NCI-H460 (cell line): ENCODE results near the gene SNAP47.

DNA sequence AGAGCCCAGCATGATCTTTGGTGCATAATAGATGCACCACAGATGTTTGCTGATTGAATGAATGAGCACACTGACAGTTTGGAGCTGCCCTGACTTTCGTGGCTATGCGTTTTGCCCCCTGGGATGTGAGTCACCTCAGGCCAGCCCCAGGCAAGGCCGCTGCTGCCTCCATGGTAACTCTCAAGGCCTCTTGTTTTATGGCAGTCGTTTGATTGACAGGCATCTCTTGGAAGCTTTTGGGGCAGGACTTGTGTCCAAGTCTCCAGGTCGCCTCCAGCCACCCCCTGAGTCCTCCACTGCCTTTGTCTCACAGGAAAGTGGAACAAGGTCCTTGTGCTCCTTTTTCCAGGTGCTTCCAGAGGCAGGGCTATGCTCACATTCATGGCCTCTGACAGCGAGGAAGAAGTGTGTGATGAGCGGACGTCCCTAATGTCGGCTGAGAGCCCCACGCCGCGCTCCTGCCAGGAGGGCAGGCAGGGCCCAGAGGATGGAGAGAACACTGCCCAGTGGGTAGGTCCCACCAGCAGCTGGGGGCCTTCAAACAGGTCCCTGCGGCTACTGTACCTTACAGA is 11.2 kb downstream of the PSEN2 start:
RAMPAGE:
- cytosol, long total RNA, result no peak
- long total RNA, result no peak
- nucleus, long total RNA, result no peak

GRCh38 chr1:226904012-226904585 is 33.7 kb downstream of the PSEN2 start:
RAMPAGE:
- cytosol, long total RNA, result no peak
- long total RNA, result no peak
- nucleus, long total RNA, result no peak

GRCh38 chr1:226948121-226948835 is 8.2 kb downstream of the COQ8A start:
RAMPAGE:
- cytosol, long total RNA, result no peak
- long total RNA, result no peak
- nucleus, long total RNA, result no peak

GRCh38 chr1:226986363-226986794 is 46.3 kb downstream of the COQ8A start:
RAMPAGE:
- cytosol, long total RNA, result no peak
- long total RNA, result no peak
- nucleus, long total RNA, result no peak

DNA sequence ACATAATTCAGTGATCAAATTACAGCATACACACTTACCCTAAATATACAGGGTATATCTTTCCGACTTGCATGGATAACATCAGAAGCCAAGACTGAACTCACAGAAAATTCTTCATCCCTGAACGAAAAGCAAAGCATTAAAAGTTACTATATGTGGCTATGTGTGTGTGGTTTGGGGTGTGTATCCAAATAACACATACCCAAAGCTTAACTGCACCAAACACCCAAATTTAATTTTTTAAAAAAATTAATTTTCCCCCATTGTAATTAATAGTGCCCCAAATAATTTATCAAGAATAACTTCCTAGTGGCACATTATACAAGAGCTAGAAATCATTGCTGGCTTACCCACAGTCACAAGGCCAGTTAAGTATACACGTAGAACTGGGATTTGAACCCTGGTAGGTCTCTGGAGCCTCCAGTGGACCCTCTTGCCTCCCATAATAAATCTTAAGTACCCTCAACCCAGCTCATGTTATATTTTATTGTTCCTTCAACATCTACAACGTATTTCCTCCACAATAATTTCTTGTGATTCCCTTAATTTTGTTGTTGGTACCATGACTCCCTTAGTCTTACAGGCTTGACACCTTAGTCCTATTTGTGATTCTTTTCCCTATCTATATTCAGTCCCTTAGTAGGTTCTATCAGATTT is 93.3 kb downstream of the COQ8A start:
RAMPAGE:
- cytosol, long total RNA, result no peak
- long total RNA, result no peak
- nucleus, long total RNA, result no peak

GRCh38 chr1:227100482-227101279 is 160.6 kb downstream of the COQ8A start:
RAMPAGE:
- cytosol, long total RNA, result no peak
- long total RNA, result no peak
- nucleus, long total RNA, result no peak

DNA sequence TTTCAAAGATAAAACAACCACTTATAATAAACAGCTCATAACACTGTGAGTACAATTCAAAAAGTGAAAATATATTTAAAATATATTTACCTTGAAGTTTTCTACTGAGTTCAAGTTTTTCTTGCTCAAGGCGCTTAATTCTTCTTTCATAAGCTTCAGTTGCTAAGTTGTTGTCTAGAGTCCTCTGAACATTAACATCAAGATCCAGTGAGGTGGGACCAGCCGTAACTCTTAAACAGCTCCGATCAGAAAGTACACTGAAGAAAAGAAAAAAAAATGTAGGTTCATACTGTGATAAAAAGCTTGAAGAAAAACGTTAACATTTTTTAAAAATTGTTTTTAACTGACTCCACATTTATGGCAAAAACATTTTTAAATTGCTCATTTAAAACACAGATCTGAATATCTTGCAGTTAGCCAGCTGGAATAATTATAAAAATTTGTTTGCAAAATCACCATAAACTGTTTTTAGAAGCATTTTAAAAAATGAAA is 178.8 kb downstream of the CDC42BPA start:
RAMPAGE:
- cytosol, long total RNA, result no peak
- long total RNA, result no peak
- nucleus, long total RNA, result no peak

GRCh38 chr1:227181913-227183106 is 136.0 kb downstream of the CDC42BPA start:
RAMPAGE:
- cytosol, long total RNA, result no peak
- long total RNA, result no peak
- nucleus, long total RNA, result no peak

DNA sequence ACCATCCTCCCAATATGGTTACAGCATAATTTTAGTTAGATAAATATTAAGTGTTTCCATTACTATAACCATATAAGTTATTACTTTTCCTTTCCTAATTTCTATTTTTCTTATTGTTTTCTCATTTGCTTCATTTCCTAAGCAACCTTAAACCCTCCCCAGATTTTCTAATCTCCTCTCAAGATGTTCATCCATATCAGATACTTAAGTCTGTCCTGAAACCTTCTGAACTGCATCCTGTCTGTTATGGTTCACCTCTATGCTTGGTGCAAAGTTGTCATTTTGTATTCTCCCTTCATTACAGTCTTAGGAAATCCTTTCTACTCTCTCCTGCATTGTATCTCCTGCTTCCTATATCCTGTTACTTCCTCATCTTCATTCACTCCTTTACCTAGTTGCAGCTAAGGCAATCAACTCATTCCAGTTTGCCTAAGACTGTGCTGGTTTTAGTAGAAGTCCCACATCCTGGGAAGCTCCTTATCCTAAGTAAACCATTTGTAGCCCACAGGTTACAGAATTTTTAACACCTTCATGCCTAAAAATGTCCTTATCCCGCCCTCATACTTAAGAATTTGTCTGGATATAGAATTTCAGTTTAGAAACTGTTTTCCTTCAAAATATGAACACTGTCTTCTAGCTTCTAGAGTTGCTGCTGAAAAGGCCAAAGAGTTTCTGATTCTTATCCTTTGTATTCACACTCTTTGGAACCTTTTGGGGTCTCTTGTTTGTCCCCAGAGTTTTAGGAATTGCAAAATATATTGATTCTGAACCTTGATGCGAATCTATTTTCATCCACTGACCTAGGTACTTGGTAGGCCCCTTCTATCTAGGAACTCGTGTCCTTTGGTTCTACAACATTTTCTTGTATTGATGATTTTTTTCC is 16.2 kb downstream of the CDC42BPA start:
RAMPAGE:
- cytosol, long total RNA, result no peak
- long total RNA, result no peak
- nucleus, long total RNA, result no peak

DNA sequence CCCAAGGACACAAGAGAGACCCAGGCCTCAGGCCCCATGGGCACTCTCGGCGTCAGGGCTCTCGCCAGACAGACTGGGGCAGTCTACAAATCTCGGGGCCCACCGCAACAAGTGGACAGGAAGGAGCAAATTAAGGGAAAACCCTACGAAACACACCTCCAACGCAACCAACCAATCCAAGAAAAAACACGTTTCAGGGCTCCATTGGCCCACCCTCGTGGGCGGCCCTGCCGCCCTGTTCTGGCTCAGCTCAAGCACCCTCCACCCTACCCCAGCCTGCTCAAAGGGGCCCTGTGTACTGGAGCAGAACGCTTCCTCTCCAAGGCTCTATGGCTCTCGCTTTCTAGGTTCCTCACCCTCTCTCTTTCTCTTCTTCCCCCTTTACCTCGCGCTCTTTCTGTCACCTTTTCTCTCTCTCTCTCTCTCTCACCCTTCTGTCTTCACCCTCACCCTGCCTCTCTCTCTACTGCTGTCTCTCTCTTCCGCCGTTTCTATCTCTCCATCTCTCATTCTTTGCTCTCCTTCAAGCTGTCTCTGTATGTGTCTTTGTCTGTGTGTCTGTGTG is 4.4 kb upstream of the ZNF678 start:
RAMPAGE:
- cytosol, long total RNA, result no peak
- long total RNA, result no peak
- nucleus, long total RNA, result no peak

RAMPAGE:
- cytosol, long total RNA, result start-site peak on the minus strand at chr1:227735219-227735307, 342 and 819 reads in 2 replicates; start-site peak on the plus strand at chr1:227735428-227735487, 93 and 240 reads in 2 replicates
- long total RNA, result start-site peak on the minus strand at chr1:227735240-227735278, 15 and 46 reads in 2 replicates
- nucleus, long total RNA, result start-site peak on the minus strand at chr1:227735236-227735309, 658 and 116 reads in 2 replicates; start-site peak on the plus strand at chr1:227735449-227735493, 94 and 24 reads in 2 replicates
These were observed at the start of gene SNAP47 for GRCh38 chr1:227734954-227735946. TSS of gene SNAP47 (plus strand) at chr1:227735435.

DNA sequence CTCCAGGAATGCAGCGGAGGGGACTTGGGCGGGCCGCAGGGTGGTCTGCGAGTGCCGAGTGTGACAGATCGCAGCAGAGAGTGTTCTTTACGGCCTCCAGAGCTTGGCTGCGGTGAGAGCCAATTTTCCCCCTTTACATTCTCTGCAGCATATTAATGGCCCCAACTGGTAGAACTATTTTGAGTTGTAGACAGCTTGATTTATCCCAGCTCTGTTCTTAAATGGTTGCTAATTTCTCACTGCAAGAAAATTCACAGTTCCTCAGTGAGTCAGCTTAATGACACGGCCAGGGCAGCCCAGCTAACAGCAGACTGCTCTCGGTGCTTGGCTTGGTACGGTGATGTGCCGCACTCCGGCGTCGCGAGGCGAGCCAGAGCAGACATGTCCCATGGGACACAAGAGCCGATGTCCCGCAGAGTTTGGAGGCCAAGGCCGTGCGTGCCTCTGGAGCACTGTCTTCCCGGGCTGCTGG is 39.9 kb downstream of the SNAP47 start:
RAMPAGE:
- cytosol, long total RNA, result no peak
- long total RNA, result no peak
- nucleus, long total RNA, result no peak

GRCh38 chr1:227786684-227786977 is 28.8 kb upstream of the PRSS38 start:
RAMPAGE:
- cytosol, long total RNA, result no peak
- long total RNA, result no peak
- nucleus, long total RNA, result no peak

DNA sequence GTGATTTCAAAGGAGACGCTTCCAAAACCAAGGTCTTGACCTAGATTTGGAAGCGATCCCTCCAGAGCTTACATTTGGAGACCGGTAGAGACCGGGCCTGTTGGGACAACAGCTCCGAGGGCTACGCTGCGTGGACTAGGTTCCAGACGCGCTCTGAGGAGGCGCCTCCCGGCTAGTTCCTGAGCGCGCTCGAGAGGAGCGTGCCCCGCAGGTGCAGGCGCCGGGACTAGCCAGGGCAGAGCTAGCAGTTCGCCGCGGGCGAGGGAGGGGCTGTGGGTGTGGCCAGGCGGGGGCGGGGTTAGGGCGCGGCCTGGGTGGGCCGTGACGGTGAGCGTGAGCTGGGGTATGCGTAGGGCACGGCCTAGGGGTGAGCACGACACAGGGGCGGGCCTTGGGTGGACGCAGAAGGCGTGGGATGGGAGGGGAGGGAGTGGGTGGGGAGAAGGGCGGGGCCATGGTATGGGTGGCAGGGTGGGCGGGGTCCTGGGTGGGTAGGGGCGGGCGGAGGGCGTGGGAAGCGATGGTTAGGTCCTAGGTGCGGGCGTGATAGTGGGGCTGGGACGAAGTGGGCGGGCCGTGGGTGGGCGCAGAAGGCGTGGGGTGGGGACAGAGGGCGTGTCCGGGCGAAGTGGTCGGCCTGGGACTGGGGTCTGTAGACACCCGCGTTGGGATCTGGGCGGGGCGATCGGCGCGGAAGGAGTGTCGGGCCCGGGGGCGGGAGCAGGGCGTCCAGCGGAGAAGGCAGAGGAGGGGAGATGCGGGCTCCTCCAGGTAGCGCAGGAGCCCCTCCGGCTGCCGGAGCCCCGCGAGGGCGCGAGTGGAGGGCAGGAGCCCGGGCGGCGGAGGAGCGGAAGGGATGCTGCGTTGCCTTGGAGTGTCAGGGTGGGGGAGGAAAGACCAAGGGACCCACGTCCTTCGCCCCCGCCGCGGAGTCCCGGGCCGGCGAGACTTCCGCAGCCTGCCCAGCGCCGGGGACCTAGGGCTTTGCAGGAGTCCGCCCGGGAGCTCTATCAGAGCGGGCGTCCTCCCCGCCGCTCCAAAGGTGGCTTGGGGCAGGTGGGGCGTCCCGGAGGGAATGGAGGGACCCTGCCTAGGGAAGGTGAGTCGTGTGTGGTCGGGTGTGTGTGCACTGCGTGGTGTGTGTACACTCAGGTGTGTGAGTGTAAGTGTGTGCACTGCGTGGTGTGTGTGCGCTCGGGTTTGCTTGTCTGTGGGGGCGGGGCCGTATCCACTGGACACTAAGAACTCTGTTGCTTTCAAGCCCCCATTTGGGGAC is 27.2 kb upstream of the PRSS38 start:
RAMPAGE:
- cytosol, long total RNA, result no peak
- long total RNA, result no peak
- nucleus, long total RNA, result no peak

GRCh38 chr1:227857426-227857677 is 41.9 kb downstream of the PRSS38 start:
RAMPAGE:
- cytosol, long total RNA, result no peak
- long total RNA, result no peak
- nucleus, long total RNA, result no peak

DNA sequence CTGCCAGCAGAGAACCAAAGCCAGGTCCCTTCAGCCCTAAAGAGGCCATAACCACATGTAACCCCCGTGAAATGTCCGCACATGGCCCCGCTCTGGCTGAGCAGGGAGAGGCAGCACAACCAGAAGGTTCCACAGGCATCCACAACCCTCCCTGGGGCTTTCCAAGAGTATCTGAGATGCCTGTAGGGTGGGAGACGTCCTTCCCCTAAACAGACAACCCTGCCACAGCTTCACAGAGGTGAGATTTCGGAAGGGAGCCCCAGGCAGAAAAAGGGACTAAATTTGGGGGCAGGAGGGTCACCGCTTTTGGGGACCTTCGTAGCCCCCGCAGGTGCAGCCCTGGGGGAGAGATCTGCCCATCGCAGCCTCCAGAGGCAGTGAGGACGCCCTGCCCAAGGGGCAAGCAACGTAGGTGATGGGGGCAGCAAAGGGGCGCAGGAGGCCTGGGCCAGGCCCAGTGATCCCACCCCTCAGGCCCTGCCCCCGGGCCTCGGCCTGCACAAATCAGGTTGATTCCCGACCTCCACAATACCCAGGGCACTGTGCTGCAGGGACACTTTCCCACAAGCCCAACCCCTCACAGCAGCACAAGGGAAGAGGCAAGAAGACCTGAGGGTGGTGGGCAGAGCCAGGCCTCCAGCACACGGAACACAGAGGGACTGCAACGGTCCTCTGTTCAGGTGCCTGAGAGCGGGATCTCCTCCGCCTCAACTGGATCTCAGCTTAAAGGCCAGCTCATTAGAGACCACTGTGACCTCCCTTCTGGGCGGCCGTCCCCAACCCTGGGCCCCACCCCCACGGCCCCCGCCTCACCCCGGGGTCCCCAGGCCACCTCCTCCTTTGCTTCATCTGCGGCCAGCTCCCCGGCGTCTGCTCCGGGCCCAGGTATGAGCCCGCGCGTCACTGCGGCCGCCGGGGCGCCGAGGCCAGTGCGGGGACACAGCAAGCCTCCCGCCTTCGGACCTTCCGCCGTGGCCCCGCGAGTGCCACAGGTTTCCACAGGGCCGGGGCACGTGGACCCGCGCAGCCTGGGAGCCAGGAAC is 925 bp upstream of the ARF1 start:
RAMPAGE:
- cytosol, long total RNA, result no peak
- long total RNA, result no peak
- nucleus, long total RNA, result no peak

DNA sequence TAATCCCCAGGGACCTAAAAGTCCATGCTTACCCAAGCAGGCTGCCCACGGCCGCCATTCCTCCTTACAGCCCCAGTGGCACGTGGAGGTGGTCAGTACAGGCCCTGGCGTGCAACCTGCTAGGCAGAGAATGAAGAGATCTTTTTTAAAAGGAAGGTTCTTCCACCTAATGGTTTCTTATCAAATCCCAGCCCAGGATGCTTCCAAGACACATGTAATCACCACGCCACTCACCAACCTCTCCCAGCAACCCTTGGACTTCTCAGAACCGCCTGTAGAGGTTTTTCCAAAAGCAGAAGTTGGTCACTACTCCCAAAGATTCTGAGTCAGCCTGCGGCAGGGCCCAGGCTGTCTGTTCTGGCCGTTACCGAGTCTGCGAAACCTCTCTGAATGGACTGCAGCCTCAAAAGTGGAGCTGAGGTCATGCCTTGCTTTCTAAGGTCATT is 873 bp downstream of the MRPL55 start:
RAMPAGE:
- cytosol, long total RNA, result no peak
- long total RNA, result no peak
- nucleus, long total RNA, result no peak

RAMPAGE:
- cytosol, long total RNA, result no peak
- long total RNA, result no peak
- nucleus, long total RNA, result no peak
These were observed 947 bp downstream of the GUK1 start for GRCh38 chr1:228140909-228141543.

RAMPAGE:
- cytosol, long total RNA, result no peak
- long total RNA, result no peak
- nucleus, long total RNA, result no peak
These were observed 1.5 kb downstream of the GUK1 start for GRCh38 chr1:228141544-228142088.

DNA sequence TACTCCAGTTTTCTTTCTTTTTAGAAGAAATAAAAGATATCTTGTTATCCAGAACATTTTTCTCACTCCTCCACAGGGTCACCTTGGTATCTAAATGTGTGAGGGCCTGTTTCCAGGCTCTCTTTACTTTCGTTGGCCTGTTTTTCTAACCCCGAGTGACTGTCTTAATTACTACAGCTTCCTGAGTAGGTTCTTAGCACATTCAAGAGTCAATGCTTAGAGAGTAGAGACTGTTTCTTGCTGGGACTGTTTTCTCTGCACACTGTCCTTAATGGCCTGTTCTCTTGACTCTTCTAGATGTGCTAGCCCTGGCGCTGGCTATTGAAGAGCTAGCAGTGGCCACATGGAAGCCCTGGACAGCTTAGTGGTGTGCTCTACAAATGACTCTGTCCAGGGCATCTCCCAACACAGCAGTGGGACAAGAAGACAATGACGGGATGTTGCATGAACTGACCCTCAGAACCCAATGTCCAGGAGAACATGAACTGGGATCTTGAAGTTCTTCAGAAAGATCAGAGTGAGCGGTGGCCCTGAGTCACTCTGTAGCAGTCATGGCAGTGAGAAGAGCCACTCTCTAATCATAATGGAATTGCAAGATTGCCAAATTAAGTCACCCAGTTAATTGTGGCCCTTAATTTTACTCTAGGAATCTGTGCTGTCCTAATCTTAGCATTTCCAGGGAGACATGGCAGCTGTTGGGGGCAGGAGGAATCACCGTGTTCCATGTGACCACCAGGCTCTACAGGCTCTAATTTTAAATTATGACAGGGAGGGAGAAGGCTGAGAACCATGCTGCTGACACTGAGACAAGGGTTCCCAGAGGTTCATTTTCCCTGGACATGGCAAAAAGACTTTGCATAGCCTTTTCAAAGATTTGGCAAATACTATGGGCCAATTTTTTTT is 10.3 kb upstream of the OBSCN start:
RAMPAGE:
- cytosol, long total RNA, result no peak
- long total RNA, result no peak
- nucleus, long total RNA, result no peak